Temporal lobe (tissue), 2 donors: ENCODE data around the gene TMEM150A.

- RAMPAGE, long total RNA = no peak
Observed at GRCh38 chr2:85540212-85540869, 1.4 kb downstream of the MAT2A start.

GRCh38 chr2:85545202-85545544 lies 6.2 kb downstream of the MAT2A start:
- RAMPAGE, long total RNA = no peak

GRCh38 chr2:85602076-85603268 lies at the start of gene TMEM150A:
Gene TMEM150A (minus strand): TSS chr2:85602698.
- RAMPAGE, long total RNA = no peak

DNA sequence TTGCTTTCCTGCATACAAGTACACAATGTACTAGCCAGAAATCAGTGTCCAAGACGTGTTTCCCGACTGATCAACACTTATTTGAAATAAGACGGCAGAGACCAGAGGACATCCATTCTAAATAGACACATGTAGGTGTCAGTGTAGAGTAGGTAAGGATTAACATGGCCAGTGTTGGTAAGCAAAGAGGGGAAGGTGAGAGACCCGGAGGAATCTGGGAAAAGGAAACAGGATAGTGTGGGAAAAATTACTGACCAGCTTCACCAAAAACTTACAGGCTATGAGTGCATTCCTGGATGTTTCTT lies 723 bp upstream of the TMEM150A start:
- RAMPAGE, long total RNA = no peak

GRCh38 chr2:85604385-85605393 lies 2.2 kb upstream of the TMEM150A start:
- RAMPAGE, long total RNA = no peak

DNA sequence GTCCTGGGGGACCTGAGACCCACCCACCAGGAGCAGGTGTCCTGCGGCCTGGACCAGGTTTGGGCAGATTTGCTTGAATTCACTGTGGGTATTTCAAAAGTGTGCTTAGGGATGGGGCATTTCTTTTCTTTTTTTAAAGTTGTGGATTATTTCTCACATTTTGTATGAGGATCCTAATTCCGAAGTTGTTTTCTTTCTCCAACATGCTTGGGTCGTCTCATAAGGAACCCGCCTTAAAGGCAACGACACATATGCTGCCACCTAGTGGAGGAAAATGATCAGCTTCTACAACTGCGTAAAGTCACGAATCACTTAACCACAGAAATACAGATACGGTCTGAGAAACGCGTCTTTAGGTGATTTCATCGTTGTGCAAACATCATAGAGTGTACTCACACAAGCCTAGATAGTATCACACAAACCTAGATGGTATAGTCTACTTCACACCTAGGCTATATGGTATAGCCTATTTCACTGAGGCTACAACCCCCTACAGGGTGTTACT lies 13.0 kb downstream of the GNLY start:
- RAMPAGE, long total RNA = no peak

- RAMPAGE, long total RNA = no peak
Observed at GRCh38 chr2:85712165-85712689, 18.1 kb downstream of the GNLY start.

DNA sequence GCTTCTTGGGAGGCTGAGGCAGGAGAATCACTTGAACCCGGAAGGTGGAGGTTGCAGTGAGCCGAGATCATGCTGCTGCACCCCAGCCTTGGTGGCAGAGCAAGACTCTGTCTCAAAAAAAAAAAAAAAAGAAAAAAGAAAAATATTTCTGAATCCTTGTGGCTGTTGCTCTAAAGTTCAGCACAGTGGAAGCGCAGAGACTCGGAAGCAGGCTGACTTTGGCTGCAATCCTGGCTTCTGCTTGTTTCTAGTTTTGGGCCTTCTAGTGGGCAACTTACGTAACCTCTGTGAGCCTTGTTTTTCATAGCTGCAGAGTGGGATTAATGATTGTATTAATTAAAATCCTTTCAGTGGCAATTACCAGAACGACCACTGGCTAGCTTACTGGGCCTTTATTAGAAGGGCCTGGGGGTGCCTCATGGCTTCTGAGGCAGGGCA lies 28.4 kb downstream of the GNLY start:
- RAMPAGE, long total RNA = no peak

GRCh38 chr2:85753053-85753289 lies 820 bp upstream of the ATOH8 start:
- RAMPAGE, long total RNA = no peak

DNA sequence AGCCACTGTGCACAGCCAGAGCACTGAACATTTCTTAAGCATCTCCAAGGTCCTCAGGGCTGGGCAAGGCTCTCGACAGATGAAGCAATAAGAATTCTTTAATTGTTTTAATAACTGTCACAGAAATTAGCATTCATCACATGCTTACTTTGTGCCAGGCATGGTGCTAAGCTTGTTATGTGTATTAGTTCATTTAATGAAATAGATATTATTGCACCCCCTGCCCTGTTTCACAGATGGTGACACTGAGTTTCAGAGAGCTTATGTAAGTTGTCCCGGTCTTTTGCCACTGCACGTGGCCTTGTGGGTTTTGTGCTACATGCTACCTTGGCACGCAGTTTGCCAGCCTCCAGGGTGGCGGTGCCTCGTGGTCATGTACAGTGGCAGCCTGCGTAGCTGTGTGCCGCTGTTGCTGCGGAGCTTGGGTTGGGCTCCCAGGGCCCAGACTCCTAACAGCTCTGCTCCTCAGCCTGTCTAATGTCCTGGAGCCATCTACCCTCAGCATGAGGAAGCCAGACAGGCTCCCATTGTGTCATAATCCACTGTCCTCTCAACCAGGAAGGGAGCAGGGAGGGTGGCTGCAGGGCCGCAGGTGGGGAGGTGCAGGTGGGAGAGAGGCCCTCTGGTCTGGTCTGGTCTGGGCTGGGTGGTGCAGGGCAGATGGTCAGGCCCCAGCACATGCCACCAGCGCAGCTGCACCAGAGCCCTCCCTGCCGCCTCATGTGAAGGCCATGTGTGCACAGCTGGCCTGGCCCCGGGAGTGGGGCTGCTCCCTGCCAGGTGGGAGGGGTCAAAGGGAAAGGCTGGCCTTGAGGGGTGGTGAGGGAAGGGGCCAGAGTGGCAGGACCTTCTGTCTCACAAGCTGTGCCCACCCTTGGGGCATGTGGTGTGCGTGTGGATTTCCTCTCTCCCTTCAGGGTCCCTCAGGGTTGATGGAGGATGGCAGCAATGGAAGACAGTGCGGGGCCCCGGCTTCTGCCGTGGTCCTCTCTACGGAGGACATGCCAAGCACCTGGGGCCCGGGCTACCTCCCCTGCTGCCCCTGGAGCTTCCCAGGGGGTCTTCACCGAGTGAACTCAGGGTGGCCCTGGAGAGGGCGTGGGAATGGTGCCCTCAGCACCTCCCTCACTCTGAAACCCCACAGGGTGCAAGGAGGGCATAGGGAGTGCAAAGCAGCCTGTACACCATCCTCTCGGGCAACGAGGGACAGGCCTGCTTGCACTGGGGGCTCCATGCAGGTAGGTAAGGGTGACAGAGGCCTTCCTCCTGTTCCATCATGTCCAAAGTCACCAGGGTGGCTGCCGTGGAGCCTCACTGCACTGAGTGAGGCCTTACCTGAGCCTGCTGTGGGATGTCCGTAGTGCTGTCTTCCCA lies 4.8 kb downstream of the ATOH8 start:
- RAMPAGE, long total RNA = no peak

GRCh38 chr2:85773085-85773700 lies 19.4 kb downstream of the ATOH8 start:
- RAMPAGE, long total RNA = no peak

DNA sequence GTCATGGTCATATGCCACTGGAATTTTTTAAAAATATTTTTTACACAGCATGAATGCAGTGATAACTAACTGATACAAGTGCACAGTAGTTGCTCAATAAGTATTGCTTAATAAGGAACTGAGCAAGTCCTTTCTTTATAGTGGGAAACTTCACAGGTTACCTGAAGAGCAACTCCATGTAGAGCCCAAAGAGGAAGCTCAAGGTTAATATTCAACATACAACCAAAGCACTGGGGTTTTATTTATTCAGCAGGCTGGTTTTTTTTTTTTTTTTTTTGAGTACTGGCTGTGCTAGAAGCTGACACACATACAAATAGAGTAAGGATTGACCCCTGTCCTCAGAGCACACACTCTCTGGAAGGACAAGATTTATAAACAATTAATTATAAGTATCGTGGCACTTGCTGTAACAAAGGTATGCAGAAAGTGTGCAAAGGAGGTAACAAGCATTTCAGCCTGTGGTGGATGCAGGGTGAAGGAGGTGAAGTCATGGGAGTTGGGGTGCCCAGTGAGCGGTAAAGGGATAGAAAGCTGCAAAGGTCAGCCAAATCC lies 52.7 kb downstream of the ATOH8 start:
- RAMPAGE, long total RNA = no peak

DNA sequence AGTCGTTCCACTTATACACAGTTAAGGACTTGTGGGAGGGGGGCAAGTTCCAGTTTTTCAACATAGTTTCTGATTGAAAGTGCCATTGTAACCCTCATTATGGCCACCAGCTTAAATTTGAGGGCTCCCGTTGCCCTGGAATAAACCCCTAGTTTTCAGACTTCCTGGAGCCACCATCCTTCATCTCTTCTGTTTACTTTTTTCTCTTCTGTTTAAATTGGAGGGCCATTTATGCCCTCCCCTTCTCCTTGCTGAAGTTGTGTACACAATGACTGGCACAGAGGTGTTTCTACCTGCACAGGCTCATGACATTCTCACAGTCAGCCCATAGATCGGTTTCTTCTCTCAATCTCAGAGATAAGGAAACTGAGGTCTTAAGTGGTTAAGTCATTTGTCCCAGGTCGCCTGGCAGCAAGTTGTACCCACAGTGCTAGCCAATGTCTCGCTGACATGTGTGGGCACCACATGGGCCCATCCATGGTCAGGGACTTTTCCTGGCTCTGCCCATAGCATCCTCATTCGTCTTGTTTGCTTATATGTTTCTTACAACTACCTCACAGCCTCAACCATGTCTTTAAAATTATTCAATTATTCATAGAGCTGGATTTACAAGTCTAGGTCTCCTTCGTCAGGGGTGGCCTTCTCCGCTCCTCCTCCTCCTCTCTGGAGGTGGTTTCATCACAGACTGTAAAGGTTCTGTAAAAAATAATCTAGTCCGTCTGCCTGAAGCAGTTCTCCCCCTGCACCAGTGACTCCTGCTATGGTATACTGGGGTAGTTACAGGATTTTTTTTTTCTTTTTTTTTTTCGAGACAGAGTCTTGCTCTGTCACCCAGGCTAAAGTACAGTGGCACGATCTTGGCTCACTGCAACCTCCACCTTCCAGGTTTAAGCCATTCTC lies 66.3 kb upstream of the ST3GAL5 start:
- RAMPAGE, long total RNA = no peak

- RAMPAGE, long total RNA = no peak
Observed at GRCh38 chr2:85988060-85988728, 99.4 kb upstream of the ST3GAL5 start.

DNA sequence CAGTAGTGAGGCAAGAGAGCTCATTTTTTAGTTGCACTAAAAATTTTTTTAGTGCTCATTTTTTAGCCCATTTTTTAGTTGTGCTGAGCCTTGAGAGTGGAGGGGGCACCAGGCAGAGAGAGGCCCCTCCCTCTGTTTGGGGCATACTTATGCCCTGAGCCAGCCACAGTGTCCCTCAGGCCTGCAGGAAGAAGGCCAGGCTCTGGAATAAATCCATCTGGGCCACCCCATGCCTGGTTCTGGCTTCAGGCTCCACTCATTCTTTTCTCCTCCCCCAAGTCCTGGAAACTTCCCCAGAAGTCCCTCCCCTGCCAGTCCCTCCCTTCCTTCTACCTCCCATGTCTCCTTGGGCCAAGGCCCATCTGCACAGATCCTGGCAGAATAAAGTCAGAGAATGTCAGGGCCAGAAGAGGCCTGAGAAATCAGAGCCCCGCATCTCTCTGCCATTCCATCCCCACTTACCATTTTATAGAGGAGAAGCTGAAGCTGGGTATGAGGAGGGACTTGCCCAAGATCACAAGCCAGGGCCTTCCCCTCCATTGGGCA lies 108.3 kb upstream of the ST3GAL5 start:
- RAMPAGE, long total RNA = no peak

DNA sequence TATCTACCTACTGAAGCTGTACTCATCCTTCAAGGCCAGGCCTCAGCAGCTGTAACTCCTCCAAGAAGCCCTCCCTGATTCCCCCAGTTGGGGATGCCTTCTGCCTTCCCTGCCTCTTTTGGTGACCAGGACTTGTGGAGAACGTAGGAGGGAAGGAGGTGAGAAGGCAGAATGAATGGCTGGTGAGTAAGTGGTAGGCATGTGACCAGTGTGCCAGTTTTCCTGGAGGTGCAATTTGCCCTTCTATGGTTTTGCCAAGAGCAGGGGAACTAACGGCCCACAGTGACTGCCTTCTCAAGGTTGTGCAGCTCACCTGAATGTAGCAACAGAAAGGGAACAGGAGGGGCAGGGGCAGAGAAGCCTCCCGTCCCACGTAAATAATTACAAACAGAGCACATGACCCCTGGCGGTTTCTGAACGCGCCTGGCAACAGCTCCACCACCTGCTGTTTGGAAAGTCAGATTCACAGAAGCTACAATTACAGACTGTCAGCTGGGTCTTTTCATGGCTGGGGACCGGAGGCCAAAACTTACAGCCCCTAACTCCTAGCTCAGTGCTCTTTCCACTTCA lies 69.9 kb downstream of the POLR1A start:
- RAMPAGE, long total RNA = no peak

DNA sequence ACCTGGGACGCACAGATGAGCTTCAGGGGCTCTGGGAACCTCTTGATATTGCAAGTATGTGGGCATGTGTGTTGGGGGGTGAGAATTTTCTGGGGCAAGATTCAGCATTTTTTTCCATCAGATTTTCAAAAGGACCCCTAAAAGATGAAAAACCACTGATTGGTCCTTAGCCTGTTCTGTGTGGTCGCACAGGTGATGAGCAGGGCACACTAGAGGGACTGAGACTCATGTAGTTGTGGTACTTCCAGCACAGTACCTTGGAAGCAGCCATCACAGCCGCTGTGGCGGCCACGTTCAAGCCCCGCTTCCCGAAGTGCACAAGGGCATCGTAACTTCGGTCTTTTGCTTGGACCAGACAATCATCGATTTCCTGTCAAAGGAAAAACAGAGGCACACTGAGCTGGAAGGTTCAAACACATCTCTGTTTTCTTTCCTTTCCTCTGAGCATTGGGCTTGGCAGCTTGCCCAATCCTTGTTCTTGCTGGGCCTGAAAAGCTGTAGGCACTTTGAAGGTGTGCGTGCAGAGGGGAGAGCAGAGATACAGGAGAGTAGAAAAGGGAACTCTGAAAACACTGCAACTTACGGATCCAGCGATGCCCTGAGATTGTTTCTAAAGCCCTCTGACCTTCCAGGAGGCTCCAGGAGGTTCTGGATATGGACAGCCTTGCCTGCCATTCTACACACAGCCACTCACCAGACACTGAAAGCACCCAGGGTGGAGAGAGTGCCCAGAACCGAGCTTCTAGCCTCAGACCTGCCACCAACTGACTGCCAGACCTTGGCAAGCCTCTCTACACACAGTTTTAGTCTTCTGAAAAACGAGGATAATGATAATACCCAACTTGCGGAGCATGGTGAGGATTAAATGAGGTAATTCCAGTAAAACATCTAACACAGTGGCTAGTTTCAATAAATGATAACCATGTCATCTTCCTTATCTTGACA lies 52.7 kb downstream of the MRPL35 start:
- RAMPAGE, long total RNA = no peak

- RAMPAGE, long total RNA = no peak
Observed at GRCh38 chr2:86254650-86255325, 55.5 kb downstream of the MRPL35 start.

GRCh38 chr2:86398977-86399411 lies 42.2 kb upstream of the KDM3A start:
- RAMPAGE, long total RNA = no peak

DNA sequence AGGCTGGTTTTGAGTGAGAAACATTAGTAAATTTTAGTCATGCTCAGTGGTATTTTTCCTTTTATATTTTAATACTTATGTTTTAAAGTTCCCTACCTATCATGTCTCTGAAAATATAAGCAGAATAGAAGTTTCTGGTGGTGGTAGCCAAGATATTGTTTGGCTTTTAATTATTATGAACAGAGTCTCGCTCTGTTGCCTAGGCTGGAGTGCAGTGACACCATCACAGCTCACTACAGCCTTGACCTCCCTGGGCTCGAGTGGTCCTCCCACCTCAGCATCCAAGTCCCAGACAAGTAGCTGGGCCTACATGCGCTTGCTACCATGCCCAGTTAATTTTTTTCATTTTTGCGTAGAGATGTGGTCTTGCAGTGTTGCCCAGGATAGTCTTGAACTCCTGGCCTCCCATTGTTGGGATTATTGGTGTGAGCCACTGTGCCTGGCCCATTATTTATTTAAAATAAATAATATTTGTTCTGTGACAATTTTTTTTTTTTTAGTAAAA lies 24.5 kb downstream of the RMND5A start:
- RAMPAGE, long total RNA = no peak